Astrocyte (in vitro differentiated cells and primary cell): ENCODE measurements around a stretch of chr2.

GRCh38 chr2:10300955-10301735 is 1.6 kb upstream of the HPCAL1 start:
- PRO-cap, result no peak
- RRBS, 2 experiments, result no CpG with 5 or more reads among the region's 17 CpGs

DNA sequence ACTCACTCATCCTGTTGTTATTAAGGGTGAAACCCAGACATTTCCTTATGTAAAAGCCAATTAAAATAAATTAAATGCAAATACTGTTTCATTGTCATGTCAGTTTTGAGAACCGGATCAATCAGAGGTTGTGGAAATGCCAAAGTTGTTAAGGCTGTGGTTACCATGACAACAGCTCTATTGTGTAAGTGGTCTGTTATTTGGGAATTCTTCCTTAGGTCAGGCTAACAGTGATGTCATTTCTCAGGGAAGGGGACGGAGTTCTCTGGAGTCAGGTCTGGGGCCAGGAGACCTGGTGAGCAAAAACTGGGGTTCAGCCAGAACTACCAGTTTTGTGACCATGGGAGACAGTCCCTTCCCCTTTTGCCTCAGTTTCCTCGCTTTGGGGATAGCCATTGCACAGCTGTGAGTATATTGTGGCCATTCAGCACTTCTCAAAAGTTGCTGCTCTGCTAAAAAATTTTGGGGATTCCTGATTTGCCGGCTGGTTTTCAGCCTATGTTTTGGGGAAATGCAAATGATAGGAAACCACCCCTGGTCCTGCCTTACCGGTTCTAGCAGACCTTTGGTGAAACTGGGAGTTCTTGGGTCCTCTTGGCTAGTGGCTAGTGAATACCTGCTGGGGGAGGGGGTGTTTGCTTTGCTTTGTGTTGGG is 21.5 kb downstream of the HPCAL1 start:
- PRO-cap, result no peak
- RRBS, 2 experiments, result 45 to 51% methylated on average over 2 of the region's 5 CpGs

- PRO-cap, result no peak
- RRBS, 2 experiments, result 45 to 79% methylated on average over 5 to 9 of the region's 33 CpGs
Measured at GRCh38 chr2:10330941-10331641, 28.4 kb downstream of the HPCAL1 start.

DNA sequence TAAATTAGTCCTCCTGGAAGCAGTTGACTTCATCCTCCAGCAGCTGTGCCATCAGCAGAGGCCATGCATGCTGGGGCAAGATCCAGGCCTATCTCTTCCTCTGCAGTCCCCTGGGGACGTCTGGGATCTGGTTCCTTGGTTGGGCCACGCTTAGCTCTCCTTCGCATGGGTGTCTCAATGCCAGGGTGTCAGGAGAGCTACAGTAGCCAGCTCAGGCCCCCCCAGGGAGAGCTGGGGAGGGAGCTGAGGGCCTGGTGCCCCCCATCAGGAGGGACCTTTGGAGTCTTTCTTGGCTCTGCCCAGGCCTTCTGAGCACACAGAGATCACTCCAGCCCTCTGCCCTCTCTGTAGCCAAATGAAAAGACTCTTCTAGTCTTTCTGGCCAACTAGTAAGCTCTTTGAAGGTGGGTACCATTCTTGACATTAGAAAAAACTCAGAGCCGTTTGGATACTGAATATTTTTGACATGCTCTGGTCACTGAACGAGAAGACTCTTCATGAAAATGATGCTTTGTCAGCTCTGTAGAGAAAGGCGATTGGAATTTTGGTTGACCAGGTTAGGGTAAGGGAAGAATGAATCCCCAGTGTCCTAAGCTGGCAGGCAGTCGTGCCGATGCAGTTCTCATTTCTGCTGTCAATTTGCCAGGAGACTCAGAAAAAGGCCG is 49.9 kb downstream of the HPCAL1 start:
- PRO-cap, result no peak
- RRBS, 2 experiments, result no CpG with 5 or more reads among the region's 9 CpGs

DNA sequence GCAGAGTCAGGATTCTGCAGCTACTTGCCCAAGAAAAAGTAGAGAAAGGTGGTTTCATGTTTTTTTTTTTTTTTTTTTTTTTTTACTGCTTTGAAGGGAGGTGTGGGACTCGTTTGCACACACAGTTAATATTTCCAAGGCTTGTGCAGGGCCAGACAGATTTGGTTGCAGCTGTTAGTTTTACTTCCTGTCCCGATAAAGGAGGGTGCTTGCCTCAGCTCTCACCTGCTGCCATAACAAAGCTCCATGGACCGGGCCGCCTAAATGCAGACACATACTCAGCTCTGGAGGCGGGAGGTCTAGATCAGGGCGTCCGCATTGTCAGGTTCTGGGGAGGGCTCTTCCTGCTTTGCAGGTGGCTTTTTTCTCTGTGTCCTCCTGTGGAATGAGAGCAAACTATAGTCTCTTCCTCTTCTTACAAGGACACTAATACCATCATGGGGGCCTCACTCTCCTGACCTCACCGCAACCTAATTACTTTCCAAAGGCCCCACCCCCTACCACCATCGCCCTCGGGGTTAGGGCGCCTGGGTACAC is 69.9 kb downstream of the ODC1 start:
- PRO-cap, result no peak
- RRBS, 2 experiments, result no CpG with 5 or more reads among the region's 11 CpGs

DNA sequence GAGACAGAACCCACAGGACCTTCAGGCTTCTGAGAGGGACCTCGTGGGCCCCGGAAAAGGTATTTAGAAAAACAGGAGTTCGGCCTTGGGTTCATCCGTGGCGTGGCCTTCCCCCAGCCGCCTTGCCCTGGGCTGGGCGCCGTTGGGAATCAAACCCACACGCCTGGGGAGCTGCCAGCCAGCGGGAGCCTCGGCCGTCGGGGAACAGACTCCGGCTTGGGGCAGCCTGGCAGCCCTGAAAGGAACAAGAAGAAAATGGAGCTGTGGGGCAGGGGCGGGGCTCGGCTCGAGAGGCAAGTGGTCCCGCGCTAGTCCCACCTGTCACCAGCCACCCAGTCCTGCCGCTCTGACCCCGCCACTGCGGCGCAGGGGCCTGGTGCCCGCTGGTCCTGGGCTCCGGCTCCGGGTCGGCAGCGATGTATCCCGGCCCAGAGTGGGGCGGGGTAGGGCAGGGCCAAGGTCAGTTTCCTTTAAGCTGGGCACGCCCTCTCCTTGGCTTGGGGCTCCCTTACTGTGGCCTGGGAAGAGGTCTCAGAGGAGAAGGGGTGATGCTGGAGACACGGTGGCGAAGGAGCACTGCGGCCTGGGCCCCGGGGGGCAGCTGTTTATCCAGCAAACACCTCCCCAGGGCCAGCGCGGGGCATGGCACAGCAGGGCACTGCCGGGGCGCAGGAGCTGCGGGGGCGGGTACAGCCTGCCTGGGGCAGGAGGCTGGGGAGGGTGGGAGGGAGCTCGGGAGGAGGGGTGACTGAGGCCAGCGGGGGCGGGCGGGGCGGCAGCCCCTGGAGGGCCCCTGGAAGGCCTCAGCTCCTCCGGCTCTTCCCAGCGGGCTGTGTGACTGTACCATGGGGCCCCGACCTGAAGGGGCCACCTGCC is 15.7 kb downstream of the ODC1 start:
- PRO-cap, result no peak
- RRBS, 2 experiments, result 14 to 17% methylated on average over 4 of the region's 49 CpGs

DNA sequence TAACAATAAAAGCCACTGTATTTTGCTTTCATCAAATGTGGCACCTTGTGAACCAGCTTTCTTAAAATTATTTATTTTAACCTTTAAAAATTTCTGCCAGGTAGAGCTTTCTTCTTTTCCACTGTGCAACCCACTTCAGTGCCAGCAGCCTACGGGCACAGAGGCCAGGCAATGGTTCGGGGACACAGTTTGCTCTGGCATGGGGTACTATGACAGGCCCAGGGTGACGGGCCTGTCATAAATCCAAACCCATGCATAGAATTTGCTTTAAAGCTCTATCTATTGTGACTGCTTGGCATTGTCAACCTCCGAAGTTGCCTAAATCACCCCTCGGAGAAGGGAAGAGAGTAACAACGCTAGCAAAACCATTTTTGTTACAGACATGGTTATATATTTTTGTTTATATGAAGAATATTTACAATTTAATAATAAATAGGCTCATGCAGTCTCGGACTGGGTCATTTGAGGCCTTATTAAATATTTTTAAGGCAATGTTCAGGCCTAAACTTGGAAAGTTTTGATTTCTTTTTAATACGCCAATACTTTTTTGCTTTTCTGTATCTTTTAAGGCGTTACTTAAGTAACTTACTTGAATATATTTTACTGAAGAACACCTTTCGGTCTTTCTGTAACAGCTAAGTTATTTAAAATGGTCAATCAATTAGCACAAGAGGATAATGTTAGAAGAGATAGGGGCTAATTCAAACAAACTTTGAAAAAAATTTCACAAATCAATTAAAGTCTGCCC is 1.4 kb downstream of the ODC1 start:
- PRO-cap, result unidirectional peak, minus-strand start at position 257 of the sequence
- RRBS, 2 experiments, result no CpG with 5 or more reads among the region's 10 CpGs

GRCh38 chr2:10499211-10499711 is 51.1 kb upstream of the ODC1 start:
- PRO-cap, result no peak
- RRBS, 2 experiments, result no CpG with 5 or more reads among the region's 12 CpGs

- PRO-cap, result no peak
- RRBS, 2 experiments, result no CpG with 5 or more reads among the region's 2 CpGs
Measured at GRCh38 chr2:10590599-10591216, 99.1 kb downstream of the NOL10 start.

- PRO-cap, result no peak
- RRBS, 2 experiments, result no CpG with 5 or more reads among the region's 5 CpGs
Measured at GRCh38 chr2:10712134-10712545, 9.3 kb upstream of the ATP6V1C2 start.

- PRO-cap, result no peak
- RRBS, 2 experiments, result 13 to 17% methylated on average over 4 to 7 of the region's 39 CpGs
Measured at GRCh38 chr2:10812920-10813715, 533 bp upstream of the PDIA6 start.

- PRO-cap, result no peak
- RRBS, 2 experiments, result no CpG with 5 or more reads among the region's 6 CpGs
Measured at GRCh38 chr2:10864022-10864373, 47.7 kb upstream of the KCNF1 start.

- PRO-cap, result no peak
- RRBS, 2 experiments, result no CpG with 5 or more reads among the region's 9 CpGs
Measured at GRCh38 chr2:10864485-10864864, 47.3 kb upstream of the KCNF1 start.

- PRO-cap, result no peak
- RRBS, 2 experiments, result no CpG with 5 or more reads among the region's 2 CpGs
Measured at GRCh38 chr2:10884823-10885077, 27.0 kb upstream of the KCNF1 start.

- PRO-cap, result no peak
Measured at GRCh38 chr2:11212520-11212876, 57.2 kb downstream of the SLC66A3 start.

- PRO-cap, result bidirectional peak, plus-strand start at chr2:11345094, minus-strand start at chr2:11344987; bidirectional peak, plus-strand start at chr2:11345332, minus-strand start at chr2:11345330
- RRBS, 2 experiments, result 3% methylated on average over 13 to 33 of the region's 69 CpGs
Measured at GRCh38 chr2:11344886-11345912, 763 bp upstream of the ROCK2 start.

DNA sequence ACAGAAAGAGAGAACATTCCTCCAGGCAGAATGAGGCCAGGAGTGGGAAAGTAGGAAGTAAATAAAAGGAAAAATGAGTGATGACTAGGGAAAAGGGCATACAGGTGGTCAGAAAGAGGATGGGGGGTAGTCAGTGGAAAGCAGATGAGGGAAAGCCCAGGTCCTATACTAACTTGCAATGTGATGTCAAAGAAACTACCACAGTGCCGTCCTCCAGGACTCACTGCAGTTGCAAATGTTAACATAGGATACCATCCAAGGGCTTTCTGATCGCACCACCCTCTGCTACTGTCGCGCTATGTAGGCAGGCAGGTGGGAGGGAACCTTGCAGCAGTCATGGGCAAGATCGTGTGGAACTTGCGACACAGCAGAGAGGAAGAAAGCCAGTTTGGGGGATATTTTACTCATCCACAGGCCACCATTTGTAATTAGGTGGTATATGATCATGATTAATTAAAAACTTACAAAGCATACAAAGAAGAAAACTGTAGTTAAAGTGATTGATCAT is 8.3 kb upstream of the ROCK2 start:
- PRO-cap, result no peak
- RRBS, 2 experiments, result no CpG with 5 or more reads among the region's 6 CpGs

DNA sequence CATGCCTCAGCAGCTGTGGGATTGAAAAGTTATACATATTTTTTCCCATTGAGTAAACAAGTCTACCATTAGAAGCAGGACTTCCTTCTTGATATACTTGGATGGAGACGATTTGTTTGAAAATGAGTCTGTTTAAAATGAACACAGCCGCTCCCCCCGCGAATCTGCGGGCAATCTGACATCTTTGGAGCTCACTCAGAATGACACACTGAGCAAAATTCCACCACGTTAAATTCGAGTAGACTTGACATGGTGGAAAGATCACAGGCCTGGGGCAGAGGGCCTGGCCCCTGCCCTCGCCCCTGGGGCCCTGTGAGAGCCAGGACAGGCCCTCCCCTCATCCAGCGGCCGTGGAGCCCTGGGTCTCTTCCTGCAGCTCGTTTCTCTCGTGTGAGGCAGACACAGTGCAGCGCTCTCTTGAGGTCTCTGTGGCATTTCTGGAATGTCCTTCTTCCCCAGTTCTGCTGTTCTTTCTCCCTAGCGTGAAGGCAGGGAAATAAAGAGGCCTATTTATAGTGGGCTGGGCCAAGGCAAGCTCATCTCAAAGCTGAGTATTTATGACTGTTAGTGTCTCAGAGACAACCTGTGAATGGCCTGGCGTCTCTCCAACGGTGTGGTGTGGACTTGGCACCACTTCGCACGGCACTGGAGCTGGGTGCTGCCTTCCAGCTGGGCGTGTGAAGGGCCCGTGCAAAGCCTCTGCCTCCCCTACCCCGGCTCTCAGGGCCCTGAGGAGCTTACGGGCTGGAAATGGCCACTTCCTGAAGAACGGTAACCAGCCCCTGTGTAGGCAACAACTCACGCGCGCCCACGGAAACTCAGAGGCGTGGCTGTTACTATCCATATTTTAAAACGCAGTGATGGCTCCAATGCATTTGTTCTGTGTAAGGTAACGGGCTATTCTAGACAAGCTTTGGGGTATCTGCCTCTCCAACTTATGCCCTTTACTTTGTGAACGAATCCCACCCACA is 30.1 kb upstream of the ROCK2 start:
- PRO-cap, result bidirectional peak, plus-strand start at position 458 of the sequence, minus-strand start at position 392 of the sequence
- RRBS, 2 experiments, result no CpG with 5 or more reads among the region's 31 CpGs

GRCh38 chr2:11398668-11399093 is 54.2 kb upstream of the ROCK2 start:
- PRO-cap, result no peak
- RRBS, 2 experiments, result no CpG with 5 or more reads among the region's 8 CpGs

- PRO-cap, result no peak
- RRBS, 2 experiments, result no CpG with 5 or more reads among the region's 4 CpGs
Measured at GRCh38 chr2:11499015-11499656, 33.2 kb upstream of the E2F6 start.